HTR-8/SVneo (cell line): ENCODE data around the gene ZFP64.

DNA sequence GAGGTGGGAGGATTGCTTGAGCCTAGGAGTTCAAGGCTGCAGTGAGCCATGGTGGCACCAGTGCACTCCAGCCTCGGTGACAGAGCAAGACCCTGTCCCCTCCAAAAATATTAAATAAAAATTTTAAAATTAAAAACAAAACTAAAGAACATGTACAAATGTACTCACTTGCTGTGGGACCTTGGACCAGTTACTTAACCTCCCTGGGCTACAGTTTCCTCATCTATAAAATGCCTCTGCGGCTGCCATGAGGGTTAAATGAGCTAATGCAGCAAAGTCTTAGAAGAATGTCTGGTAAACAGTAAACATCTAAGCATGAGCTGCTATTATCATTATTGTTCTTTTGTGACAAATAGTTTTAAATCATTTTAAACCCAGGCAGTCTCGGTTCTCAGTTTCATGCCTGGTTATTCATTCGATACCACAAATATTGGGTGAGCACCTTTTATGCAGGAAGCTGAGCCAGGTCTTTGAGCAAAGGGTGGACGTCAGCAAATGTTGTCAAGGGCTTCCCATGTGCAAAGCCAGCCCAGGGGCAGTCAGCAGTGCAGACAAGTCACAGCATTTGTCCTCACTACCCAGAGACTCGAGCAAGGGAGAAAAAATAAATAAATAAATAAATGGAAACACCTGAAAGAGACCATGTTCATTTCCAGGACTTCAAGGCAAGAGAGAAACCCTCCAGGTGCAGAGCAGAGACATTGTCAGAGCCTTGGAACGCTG lies 128.7 kb downstream of the NFATC2 start:
- RRBS = no CpG with 5 or more reads among the region's 7 CpGs

- RRBS = no CpG with 5 or more reads among the region's 10 CpGs
These were observed 32.8 kb downstream of the NFATC2 start for GRCh38 chr20:51509683-51510173.

- RRBS = 92% methylated on average over 8 of the region's 22 CpGs
These were observed 18.6 kb downstream of the NFATC2 start for GRCh38 chr20:51523908-51524383.

- RRBS = no CpG with 5 or more reads among the region's 10 CpGs
These were observed 7.6 kb downstream of the NFATC2 start for GRCh38 chr20:51534730-51535555.

DNA sequence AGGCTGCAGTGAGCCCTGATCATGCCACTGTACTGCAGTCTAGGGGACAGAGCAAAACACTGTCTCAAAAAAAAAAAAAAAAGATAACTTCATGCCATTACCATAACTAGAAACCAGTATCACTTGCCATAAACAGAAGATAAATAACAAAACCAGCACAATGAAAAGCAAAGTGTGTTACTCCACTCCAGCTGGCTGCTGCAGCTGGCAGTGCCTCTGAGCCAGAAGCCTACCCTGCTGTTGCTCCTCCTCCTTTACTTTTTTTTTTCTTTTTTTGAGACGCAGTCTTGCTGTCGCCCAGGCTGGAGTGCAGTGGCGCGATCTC lies 26.0 kb downstream of the ATP9A start:
- RRBS = no CpG with 5 or more reads among the region's 4 CpGs

GRCh38 chr20:51749623-51749998 lies 18.6 kb downstream of the ATP9A start:
- RRBS = no CpG with 5 or more reads among the region's 1 CpG

DNA sequence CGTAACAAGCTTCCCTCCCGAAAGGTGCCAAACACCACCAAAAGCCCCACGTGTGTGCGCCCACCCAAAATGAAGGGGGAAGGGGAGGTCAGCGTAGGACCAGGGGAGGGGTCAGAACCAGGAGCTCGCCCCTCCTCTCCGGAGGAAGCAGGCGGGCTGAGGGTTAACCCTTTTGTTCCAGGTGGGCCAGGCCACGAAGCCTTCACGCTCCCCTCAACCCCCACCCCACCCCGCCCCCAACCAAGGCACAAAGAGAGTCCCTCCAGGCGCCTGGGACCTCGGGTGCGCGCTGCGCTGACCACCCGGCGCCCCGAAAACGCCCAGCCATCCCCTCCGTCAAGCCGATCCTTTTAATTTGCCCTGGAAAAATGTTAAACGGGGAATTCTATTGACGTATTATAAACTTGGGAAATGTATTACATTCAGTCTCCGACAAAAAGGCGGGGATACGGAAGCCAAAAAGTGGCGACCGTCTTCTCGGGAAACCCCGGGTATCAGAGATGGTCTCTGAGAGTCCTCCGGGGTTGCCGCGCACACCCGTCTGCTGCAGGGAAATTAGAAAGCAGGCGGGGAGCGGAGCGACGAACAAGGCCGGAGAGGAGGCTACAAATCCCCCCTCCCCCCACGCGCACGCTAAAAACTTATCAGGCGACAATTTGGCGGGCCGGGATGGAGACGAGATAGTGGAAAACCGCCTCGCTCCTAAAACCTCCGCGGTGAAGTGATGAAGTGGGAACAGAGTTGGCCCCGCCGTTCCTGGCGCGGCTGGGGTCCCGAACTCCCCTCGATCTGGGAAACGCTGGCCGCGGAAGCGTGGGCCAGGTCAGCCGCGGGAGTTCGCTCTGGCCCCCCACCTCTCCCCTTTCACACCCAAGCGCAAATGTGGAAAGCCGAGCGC lies 1.6 kb downstream of the SALL4 start:
- RRBS = 4% methylated on average over 14 of the region's 67 CpGs

DNA sequence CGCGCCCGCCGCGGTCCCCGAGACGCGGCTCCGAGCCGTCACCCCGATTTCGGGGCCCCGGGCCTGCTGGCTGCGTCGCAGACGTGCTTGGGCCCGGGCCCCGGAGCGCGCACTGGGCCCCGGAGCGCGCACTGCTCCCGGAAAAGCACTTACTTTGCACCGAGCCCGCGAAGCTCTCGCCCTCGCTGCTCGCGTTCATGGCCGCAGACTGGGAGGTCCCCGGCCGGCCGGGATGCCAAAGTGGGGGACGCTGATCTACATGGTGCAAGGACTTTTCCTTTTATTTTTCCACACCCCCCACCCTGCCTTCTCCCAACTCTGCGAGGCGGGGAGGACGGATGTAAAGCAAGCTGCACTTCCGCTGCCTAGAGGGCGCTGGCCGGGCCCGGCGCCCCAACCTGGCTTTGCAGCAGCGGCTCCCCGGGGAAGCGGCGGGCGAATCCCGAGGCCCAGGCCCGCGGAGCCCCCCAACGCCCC lies at the start of gene ZFP64:
ZFP64 (minus strand) TSS at position 342 of the 477 bp plus-strand sequence.
- RRBS = 2% methylated on average over 34 of the region's 53 CpGs

- RRBS = no CpG with 5 or more reads among the region's 8 CpGs
These were observed 7.6 kb downstream of the TSHZ2 start for GRCh38 chr20:52979503-52980438.

DNA sequence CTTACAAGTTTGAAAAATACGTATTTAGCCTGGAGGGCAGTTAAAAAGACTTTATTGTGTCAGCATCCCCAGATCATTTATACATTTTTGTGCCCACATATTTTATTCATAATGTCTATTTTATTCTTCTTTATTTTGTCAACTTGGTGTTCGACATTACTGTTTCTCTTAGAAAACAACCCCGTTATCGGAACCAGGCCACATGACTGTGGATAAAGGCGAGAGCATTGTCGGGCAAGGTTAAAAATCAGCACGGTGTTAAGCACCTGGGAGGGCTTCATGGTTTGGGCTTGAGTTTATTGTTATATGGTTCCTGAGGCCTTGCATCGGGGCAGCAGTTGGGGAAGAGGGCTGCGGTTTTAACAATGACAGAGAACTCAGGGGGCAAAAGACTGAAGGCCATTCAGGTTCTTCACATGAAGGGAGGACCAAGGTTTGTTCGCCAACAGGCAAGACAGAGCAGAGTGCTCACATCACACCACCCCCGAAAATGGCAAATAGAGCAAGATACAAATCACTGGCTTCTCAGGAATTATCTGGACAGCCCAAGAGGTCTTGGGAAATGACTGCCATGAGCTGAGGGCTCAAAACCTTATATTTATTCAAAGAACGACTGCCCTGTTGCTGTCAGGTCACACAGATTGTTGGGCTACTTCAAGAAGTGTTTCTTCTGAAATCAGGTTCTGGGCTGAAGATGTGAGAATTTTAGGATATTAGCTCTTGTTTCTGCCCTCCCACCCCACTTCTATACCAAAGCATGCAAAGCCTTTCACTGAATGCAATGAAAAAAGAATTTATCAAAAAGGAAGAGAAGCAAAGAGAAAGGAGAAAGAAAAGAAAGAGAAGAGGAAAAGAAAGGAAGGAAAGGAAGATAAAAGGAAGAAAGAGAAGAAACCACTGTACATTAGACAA lies 284.8 kb downstream of the ZNF217 start:
- RRBS = no CpG with 5 or more reads among the region's 12 CpGs

DNA sequence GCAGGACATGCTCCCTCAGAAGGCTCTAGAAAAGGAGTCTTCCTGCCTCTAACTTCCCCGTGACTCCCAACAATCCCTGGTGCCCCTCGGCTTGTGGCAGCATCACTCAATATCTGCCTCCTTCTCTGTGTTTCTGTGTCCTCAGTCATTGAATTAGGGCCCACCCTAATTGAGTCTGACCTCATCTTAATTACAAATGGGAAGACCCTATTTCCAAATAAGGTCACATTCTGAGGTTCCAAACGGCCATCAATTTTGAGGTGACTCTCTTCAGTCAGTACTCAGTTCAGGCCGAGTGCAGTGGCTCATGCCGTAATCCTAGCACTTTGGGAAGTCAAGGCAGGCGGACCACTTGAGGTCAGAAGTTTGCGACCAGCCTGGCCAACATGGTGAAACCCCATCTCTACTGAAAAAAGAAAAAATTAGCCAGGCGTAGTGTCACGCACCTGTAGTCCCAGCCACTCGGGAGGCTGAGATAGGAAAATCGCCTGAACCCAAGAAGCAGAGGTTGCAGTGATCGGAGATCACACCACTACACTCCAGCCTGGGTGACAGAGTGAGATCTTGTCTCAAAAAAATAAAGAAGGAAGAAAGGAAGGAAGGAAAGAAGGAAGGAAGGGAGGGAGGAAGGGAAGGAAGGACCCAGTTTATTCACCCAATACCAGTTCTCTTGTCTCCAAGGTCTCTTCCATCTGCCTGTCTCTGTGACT lies 221.6 kb downstream of the ZNF217 start:
- RRBS = no CpG with 5 or more reads among the region's 12 CpGs

DNA sequence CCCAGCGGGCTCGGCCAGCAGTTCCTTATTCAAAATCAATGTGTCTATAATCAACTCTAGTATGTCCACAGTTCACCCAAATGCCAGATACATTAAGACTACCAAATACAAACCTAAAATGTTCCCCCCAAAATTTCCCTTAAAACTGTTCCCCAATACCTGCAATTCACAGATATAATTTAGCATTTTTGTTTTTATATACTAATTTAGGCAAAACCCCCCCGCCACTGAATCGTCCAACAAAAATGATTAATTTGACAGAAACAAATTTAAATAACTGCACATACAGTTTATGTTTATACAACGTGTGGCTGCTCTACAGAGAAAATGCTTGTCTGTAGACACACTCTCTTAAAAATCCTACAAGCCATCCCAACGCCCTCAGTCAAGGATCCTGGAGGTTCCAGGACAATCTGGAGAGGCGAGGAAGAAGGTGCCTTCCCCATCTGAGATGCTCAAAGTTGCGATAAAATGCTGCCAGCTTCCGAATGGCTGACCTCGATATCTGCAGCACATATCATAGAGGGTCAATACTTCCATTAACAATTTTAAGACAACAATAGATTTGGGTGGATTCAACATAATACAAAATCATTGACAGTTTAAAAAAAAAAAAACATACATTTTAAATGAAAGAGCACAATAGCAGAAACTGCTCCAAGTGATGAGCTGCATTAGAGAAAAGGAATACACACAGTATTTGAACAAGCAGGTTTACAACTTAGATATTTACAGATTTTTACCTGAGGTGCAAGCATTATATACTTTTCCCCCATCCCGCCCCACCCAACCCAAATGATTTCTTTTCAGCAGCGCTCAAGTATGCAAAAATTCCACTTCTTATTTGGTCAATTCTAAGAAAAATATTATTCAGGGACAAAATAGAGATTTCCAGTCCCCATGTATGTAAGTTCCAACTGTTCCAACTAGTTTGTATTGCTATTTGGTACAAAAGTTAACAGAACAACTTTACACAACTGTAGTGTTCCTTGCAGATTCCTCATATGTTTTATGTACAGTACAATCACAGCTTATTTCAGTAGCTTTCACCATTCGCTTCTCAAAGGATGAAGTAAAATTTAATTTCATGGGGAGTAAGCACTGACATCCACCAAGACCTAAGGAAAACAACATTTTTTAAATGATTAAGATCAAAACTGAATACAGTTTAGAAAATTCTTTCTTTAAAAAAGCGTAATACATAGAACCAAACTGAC lies 25.1 kb downstream of the ZNF217 start:
- RRBS = no CpG with 5 or more reads among the region's 14 CpGs

- RRBS = 100% methylated on average over 2 of the region's 12 CpGs
These were observed 16.7 kb downstream of the ZNF217 start for GRCh38 chr20:53576672-53577514.

DNA sequence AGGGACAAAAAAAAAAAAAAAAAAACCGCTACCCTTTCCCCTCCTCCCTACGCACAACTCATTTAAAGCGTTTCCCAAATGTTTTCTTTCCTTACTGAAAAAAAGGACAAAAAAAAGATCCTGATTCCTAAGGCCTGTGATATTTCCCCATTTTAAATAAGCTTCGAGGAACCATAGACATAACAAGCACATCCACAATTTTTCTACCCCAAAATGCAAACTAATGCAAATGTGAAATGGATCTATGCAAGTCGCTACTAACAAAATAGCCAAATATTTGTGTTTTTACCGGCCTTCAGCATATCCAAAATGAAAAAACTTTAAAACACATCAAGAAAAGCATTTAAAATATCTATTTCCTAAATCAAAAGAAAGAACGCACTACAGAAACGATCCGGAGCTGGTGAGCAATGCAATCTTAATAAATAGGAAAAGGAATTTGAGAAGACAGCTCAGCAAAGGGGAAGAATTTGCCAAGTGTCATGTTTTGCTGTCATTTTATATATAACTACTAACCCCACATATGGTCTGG lies 1.5 kb upstream of the ZNF217 start:
- RRBS = 0% methylated on average over 1 of the region's 9 CpGs

DNA sequence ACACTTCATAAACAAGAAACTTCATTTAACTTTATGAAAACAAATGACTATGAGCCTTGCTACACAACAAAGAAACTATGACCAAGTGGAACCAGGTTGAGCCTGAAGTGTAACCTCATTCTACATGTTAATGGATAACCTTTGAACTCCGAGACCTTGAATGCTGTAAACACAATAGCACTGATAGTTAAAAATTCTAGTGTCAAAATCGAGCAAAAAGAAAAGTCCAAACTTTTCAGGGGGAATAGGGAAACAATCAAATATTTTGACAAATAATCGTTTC lies 2.1 kb upstream of the ZNF217 start:
- RRBS = no CpG with 5 or more reads among the region's 3 CpGs

DNA sequence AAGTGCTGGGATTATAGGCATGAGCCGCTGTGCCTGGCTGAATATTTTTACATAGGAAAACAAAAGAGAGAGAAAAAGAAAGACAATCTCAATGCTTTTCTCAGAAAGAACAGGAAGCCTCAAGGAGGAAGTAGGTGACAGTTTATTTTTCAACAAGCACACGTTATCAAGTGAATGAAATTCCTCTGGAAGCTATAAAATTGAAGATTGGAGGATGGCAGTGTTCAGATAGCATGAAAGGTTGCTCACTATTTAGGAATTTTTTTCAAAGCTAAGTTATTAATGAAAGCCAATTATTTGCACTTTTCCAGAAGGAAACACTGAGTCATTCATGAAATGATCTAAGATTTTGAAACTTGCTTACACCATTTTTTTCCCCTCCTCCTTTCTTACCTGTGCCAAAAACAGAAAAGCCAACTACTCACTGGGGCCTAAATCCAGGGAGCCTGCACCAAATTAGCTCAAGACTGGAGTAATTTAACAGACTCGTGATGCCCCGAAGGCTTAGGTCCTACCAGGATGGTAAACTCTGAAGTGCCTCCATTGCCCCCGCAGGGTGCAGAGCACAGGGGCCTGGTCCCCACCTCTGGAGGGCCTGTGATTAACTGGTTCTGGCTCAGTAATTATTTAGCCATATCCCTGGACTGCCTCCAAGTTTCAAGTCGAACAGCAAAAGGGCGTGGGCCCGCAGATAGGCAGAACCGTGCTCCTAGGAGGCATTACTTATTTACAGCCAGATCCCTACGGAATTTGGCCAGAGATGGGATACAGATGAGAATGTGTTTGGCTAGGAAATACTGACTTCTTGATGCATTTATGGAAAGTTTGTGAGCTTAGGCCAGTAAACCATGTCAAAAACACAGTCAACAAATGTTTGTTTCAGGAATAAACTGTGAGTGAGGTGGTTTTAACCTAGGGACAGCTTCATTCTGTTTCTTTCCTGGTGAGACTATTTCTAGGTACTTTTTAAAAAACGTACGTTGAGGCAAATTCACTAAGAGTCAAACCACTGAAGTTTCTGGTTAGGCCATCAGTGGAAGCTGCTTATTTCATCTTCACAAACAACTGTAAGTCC lies 28.1 kb upstream of the ZNF217 start:
- RRBS = no CpG with 5 or more reads among the region's 12 CpGs

GRCh38 chr20:53711656-53712045 lies 118.0 kb upstream of the ZNF217 start:
- RRBS = no CpG with 5 or more reads among the region's 7 CpGs

DNA sequence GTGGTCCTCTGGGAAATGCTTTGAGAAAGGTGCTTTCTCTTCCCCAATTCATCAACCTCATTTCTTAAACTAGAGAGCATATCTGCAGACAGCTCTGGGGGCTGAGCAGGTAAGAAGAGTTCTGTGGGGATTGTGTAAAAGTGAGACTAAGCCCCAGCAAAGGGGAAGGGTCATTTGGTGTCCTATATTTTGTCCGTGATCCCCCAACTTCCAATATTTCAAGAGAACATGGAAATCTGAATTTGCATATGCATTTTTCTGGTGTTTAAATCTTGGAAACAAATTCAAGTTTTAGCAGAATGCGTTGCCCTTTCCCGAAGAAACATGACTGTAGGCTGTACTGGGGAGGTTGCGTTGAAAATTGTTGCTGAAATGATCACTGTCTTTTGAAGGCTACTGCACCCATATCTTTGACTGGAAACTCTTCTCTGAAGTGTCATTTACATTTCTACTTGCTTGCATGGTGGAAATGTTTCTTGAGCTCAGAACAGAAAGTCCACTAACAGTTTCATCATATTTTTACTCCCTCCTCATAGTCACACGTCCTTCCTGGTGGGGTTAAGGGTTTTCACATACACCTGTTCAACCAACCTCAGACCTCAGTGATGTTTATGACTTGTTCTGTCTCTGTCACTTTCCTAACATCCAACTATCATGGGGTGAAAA lies 140.3 kb downstream of the BCAS1 start:
- RRBS = no CpG with 5 or more reads among the region's 5 CpGs

DNA sequence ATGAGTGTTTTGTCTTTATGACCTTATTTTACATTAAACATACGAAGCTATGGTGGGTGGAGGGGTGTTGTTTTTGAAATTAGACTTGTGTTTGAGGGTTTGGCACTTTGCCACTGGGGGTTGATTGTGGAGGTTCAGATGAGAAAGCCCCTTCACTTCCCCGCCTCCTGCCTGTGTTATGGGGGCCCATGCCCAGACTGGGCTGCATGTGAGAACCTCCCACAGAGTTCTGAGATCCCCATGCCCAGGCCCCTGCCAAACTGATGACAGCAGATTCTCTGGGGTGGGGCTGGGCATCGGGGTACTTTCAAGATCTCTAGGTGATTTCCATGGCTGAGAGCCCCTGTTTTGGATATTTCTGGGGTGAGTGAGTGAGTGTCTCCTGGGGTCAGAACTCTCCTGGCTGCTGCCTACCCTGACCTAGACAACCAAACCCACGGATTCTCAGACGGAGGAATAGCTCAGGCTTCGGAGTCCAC lies 6.4 kb downstream of the BCAS1 start:
- RRBS = no CpG with 5 or more reads among the region's 6 CpGs

DNA sequence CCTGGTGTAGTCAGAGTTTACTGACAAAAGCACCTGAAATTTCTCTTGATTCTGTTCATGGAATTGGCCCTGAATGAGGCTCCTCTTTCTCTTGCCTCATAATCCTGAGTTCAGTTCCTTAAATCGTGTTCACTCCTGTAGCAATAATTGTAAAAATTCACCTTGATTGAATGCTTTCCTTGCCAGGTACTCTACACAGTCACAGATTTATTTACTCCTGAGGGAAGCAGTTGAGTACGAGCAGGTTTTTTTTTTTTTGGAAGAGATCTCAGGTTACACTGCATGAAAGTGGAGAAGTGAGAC lies 93.1 kb upstream of the DOK5 start:
- RRBS = no CpG with 5 or more reads among the region's 2 CpGs